ENCODE data around the genes EML6, VRK2 and FANCL.

GRCh38 chr2:54664204-54664899, 59.1 kb upstream of the EML6 start:
- PRO-cap, result no peak

DNA sequence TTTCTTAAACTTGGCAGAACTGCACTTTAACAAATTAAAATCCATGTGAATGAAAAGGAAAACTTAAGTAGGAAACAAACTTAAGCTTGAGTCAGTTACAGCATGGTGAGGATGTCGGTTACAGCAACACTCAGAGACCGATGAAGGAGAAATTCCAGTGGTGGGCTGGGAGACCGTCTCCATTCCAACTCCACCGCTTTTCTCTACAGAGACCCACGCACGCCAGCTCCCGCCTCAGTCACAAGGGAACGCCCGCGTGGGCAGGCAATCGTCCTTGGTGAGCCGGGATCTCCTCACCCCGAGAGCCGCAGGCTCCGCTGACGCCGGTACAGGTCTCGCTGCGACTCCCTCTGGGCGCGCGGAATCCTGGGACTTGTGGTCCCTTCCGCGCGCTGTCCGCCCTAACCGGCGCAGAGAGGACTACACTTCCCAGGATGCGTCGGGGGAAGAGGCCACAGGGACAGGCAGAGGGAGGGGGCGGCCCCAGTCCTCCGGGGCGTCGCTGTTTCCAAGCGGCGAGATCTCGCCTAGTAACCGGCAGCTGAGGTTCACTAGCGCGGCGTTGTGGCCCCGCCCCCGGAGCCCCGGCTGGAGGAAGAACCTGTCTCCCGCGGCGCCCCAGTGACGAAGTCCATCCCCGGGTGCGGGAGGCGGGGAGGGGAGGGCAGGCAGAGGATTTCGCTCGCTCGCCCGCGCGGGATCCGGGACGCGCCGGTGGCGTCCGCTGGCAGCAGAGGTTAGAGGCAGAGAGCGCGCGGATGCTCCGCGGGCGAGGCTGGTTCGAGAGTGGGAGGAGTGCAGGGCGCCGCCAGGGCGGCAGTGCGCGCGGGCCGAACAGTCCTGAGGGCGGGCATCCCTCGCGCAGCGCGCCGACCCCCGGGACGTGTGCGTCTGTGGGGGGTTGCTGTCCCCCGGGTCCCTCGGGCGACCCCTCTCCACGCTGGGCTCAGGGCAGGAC, at the start of gene EML6:
EML6 (plus strand) TSS at position 621 of the 958 bp plus-strand sequence.
- PRO-cap, result bidirectional peak, plus-strand start at position 746 of the sequence, minus-strand start at position 319 of the sequence; unidirectional peak, plus-strand start at position 819 of the sequence

GRCh38 chr2:54724441-54725256, 1.2 kb downstream of the EML6 start:
- PRO-cap, result no peak

- PRO-cap, result no peak
These were observed 102.9 kb downstream of the RTN4 start for GRCh38 chr2:54947269-54947836.

- PRO-cap, result no peak
These were observed 97.2 kb downstream of the RTN4 start for GRCh38 chr2:54952870-54953716.

- PRO-cap, result no peak
These were observed 84.3 kb downstream of the RTN4 start for GRCh38 chr2:54965803-54966586.

DNA sequence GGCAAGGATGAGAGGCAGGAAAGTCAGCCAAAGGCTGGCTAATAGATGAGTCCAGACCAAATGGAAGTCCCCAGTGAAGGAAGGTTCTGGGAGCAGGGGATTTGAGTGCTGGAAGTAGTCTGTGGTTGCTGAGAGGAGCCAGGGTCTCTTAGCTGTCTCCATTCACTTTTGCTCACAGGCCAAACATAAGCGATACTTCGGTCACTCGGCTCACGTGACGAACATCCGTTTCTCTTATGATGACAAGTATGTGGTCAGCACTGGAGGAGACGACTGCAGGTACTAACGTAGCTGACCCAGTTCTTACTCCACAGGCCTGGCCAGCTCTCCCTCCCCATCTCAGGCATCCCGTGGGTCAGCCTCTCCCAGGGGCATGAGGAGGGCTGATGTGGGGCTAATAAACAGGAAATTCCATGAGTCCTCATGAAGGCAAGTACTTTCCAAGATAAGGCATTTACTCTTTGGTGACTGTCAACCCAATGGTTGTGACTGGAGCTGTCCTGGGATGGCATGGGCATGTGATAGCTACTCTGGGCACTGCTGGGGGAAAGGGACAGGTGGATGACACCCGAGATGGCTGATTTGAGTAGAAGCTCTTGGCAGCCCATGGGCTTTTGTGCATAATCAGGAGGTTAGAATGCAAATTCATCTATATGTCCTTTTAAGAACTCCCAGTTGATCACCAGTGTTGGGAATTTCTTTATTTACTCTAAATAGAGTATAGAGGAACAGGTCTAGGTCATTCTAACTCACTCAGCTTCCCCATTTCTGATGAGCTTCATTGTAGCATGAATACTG, 81.6 kb downstream of the RTN4 start:
- PRO-cap, result no peak

GRCh38 chr2:55011695-55012346, 38.4 kb downstream of the RTN4 start:
- PRO-cap, result no peak

DNA sequence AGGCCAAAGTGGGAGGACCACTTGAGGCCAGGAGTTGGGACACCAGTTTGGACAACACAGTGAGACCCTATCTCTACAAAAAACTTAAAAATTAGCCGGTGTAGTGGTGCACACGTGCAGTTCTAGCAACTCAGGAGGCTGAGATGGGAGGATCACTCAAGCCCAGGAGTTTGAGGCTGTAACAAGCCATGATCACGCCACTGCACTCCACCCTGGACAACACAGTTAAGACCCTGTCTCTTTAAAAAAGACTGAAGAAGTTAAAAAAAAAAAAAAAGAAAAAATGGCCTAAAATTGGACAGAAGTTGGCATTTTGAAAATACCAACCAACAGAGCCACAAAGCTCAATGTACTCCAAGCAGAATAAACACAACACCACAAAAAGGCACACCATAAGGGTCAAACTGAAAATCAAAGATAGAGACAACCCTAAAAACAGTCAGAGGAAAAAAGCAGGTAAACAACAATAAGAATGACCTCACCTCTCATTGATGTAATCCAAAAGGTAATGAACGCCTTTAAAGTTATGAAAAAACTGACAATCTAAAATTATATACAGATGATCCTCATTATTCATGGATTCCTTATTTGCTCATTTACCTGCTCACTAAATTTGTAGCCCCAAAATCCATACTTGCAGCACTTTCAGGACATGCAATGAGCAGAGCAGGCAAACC, 17.3 kb downstream of the RTN4 start:
- PRO-cap, result no peak

DNA sequence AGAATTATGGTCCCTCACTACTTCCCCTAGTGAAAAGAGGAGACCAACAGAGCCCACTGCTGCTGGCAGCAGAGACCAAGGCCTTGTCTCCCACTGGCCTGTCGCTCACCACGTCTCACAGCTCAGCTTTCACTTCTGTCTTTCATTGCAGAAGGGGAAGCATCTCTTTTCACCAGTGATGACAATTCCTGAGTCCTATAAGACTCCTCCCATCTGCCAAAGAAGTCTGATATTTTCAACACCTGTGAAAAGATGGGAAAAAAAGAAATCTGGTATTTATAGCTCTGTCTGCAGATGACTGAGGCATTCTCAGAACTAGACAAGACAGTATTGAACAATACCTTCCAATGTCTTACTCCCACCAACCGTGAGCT, 81.1 kb downstream of the CLHC1 start:
- PRO-cap, result no peak

GRCh38 chr2:55672069-55673205, 21.2 kb downstream of the PNPT1 start:
- PRO-cap, result no peak

GRCh38 chr2:55989335-55990178, 66.0 kb upstream of the EFEMP1 start:
- PRO-cap, result no peak

DNA sequence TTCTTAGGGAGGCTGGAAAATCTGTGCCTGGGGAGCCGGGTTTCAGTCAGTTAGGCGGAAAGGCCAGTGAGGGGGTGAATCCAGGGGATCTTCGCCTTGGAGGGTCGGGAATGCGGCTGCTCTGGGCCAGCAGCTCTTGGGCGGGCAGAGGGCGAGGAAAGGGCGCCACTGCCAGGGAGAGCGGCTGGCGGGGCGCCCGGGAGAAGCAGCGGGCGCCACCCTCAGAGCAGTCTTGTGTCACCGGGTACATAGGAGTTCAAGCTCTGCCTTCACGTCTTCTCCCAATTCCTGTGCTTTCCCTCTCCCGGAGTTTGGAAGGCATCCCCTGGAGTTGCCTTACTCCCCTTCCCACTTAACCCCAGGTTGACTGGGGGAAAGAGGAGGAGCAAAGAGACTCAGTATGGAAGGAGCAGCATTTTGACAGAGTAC, 1.4 kb downstream of the CCDC85A start:
- PRO-cap, result no peak

GRCh38 chr2:56236146-56236514, 52.3 kb downstream of the CCDC85A start:
- PRO-cap, result no peak

DNA sequence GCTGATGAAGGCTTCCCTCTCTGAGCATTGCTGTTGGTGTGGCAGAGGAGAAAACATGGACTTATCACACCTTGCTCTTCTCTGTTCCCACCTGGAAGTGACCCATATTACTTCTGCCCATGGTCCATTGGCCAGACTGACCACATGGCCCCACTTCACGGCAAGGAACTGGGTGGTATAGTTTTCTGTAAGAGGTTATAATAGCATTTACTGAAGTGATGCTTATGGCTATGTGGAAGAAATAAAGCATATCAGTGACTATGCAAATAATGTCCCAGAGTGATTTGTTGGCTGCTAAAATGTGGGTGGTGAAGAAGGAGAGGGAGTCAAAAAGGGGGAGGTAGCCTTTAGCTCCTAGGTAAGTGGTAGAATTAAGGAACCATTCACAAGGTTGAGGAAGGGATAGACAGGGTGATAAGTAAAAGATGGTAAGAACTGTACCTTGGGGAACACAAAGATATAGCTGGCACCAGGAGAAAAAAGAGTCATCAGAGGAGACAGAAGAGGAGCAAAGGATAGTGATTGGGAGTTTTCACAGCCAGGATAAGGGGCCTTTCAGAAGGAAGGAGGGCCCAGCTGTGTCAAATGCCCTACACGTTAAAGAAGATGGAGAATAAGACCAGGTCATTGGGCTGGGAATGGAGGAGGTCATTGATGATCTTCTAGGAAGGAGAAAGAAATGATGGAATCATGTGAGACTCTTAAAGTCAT, 71.4 kb downstream of the CCDC85A start:
- PRO-cap, result no peak

DNA sequence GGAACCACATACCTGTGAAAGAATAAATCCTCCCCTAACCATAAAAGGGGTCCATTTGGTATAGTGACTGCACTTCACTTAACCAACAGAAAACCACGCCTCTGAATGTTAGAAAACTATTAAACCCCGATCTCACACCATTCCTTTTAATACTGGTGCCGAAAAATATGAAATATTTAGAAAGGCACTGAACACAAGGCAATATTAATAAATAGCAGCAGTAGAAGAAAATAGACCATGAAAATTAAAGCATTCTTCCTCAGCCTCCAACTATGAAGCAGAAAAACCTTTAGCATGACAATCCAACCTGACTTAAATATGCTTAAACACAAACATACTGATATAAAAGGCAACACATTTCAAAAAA, 700.3 kb upstream of the VRK2 start:
- PRO-cap, result no peak

DNA sequence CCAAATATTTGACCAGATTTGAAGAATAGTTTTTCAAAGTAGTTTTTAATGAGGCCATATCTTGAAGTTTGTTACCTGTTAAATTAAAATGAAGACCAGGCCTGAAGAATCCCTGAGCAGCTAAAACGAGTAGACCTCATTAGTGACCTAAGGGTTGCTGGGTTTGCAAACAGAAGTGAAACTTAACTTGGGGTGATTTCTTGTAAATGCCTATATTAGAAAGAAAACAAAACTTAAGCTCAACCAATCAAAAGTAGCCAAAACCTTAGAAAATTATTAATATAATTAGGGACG, 138.0 kb upstream of the VRK2 start:
- PRO-cap, result no peak

DNA sequence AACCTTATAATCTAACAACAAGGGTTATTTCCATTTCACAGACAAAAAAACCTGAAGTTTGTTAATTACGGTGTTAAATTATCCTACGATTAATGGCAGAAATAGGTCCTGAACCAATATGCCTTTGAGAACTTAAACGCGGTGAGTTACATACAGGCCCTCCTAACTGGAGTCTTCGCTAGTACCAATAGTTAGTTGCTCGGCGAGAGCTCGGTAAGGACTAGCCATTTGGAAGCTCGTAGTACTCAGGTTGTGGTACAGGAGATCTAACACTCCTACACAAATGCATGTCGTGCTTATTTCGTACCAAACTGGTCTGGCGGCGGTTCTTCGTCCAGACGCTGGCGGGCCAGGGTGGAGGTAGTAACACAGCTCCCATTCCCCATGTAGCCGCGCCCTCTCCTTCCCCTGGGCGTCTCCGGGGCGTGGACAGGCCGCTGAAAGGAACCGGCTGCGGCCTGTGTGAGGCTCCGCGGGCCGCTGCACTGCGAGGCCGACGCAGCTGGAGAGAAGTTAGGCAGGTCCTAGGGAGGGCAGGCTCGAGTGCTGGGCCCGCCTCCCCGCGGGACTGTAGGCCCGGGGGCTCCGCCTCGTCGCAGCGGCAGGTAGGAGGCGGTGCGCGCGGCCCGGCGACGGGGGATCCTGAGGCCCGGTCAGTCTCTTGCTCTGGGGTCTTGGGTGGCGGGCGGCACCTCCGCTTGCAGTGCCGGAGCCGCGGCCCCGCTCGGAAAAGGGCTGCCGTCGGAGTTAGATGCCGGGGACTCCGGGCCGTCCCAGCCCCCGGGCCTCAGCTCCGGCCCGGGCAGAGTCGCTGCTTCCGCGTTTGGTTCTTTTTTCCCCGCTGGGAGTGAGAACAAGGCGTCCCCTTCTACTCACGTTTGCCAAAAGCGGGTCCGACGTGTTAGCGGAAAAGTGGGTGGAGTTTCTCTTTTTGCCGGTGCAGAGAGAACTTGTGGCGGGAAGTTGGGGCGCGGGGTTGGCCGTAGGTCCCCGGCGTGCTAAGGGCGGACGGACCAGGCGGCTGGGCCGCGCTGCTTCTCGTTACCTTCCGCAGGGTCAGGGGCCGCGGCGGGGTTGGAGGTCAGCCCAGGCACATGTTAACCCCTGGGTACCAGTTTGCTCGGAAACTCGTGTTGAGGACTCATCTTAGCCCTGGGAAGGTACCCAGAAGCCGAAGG, at the start of gene VRK2:
VRK2 (plus strand) TSS at position 590 of the 1,178 bp plus-strand sequence.
- PRO-cap, result bidirectional peak, plus-strand start at position 598 of the sequence, minus-strand start at position 487 of the sequence; bidirectional peak, plus-strand start at position 961 of the sequence, minus-strand start at position 840 of the sequence

- PRO-cap, result bidirectional peak, plus-strand start at chr2:58241433, minus-strand start at chr2:58241313
These were observed at the start of gene FANCL for GRCh38 chr2:58240552-58241601. Gene FANCL, minus strand, starts transcription at chr2:58241325.

DNA sequence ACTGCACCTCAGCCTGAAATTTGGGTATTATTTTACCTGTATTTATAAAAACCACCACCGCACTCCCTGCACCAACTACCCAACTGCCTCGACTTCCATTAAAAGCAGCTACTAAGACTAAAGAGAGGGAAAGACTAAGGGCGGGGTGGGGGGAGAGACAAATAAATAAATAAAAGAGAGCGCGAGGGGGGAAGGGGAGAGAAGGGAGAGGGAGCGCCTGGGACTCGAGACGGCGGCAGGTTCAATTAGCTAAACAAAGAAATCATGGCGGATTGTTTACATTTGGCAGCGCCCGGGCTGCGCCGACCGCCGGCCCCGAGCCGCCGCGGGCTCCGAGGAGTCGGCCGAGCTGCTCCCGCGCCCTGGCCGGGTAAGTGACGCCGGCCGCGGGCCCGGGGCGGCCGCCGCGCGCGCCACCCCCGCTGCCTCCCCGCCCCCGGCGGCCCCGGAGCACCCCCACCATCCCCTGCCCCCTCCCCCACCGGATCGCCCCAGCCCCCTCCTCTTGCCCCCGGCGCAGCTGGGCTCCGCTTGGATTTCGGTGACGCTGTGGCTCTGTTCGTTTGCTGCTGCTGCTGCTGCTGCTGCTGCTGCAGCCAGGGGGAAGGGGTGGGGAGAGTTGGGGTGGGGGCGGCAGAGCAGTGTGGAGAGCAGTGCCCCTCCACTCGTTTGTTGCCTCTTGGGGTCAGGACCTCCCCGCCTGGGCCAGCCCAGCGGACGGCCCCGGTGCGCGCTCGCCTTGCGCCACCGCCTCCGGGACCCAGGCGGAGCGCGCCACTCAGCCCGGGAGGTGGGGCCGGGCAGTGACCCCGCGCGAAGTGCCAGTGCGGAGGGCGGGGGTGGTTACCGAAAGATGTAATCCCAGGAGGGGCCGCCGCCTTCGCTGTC, 187.2 kb upstream of the FANCL start:
- PRO-cap, result no peak